Colon Carcinoma Metastatic in the Brain (tissue), 2 donors: ENCODE results near the genes ACADVL and EFNB3.

- PRO-cap, 2 experiments = peak in 1 of 2 experiments; most common plus-strand start chr17:7177643 (in 1)
Observed at GRCh38 chr17:7177131-7177906, 1.9 kb downstream of the ASGR1 start.

DNA sequence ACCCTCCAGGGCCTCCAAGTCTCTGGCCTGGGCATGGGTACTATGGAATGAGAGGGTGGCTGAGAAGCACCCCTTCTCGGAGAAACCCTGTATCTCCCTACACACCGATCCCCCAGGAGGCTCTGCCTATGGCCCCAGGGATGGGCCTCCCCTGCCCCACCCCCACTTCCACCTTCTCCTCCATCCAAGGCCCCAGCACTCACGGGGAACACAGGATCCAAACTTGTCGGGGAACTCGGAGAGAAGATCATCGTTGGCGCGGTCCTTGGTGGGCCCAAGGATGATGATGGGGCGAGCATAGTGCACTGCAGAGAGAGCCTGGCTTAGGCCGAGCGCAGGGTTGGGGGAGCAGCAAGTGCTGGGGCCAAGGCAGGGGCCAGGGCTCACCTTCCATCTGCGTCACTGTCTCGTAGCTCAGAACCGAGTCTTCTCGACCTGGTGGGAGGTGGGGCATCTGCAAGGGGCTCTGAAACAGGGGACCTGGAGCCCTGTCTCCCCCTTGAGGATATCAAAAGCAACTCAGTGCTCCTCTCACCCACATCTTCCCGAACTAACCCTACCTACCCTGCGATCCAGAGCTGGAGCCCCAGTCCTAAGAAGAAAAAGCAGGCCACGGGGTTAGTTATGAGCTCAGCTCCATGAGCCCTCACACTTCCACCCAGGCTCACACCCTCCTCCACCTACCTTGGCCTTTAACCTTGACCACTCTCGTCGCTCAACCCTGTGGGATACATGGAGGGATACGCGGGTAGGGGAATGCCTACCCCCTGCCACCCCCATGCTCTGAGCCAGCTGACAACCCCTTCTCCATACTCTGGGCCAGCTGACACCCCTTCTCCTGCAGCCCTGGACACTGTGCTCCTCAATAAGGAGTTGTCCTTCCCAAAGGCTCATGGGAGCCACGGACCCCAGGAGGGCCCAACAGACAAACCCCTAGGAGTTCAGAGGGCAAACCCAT, 14.4 kb upstream of the ASGR1 start:
- PRO-cap, 2 experiments = no peak in any of the 2 experiments

GRCh38 chr17:7219359-7220088, at the start of gene ACADVL:
ACADVL (plus strand) TSS chr17:7219938.
- PRO-cap, 2 experiments = peak in 2 of 2 experiments; most common plus-strand start chr17:7219895 (in 1); most common minus-strand start chr17:7219834 (in 1)

GRCh38 chr17:7223752-7224735, 4.3 kb downstream of the ACADVL start:
- PRO-cap, 2 experiments = no peak in any of the 2 experiments

DNA sequence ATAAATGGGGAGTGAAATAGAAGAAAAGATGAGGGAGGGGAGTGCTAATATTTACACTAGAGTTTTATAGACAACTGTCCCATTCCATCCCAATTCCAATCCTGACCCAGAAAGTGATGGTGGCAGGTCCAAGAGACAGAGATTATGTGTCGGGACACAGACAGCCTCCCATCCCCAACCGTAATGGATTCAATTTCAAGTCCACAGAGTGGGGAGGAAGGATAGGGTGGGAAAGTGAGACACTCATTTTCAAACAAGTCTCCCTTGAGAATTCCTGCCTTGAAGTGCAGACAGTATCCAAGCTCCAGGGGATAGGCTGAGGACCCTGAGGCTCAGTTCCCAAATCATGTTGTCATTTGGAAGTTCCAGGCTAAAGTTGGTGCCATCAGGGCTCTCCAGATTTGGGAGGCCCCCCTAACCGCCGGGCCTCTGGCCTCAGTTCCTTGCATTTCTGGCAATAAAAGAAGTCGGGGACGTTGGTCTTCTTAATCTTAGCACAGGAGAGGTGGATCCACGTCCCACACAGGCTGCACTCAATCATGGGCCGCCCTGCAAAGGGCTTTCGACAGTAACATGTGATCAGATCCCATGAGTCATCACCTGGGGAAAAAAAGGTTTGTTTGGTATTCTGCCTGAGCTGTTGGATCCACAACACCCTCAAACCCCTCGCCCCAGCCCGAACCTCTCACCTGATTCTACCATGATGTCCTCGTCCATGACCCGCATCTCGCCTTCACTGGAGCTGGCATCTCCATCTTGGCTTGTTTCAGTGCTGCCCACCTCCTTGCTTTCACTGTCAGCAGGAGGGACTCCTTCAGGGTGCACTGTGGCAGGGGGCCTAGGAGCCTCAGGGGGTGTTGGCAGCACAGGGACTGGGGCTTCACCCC, 1.2 kb upstream of the DVL2 start:
- PRO-cap, 2 experiments = no peak in any of the 2 experiments

- PRO-cap, 2 experiments = peak in 1 of 2 experiments; most common plus-strand start chr17:7237671 (in 1)
Observed at GRCh38 chr17:7237447-7237836, 1.8 kb downstream of the PHF23 start.

GRCh38 chr17:7260061-7260489, 2.2 kb downstream of the CLDN7 start:
- PRO-cap, 2 experiments = no peak in any of the 2 experiments

DNA sequence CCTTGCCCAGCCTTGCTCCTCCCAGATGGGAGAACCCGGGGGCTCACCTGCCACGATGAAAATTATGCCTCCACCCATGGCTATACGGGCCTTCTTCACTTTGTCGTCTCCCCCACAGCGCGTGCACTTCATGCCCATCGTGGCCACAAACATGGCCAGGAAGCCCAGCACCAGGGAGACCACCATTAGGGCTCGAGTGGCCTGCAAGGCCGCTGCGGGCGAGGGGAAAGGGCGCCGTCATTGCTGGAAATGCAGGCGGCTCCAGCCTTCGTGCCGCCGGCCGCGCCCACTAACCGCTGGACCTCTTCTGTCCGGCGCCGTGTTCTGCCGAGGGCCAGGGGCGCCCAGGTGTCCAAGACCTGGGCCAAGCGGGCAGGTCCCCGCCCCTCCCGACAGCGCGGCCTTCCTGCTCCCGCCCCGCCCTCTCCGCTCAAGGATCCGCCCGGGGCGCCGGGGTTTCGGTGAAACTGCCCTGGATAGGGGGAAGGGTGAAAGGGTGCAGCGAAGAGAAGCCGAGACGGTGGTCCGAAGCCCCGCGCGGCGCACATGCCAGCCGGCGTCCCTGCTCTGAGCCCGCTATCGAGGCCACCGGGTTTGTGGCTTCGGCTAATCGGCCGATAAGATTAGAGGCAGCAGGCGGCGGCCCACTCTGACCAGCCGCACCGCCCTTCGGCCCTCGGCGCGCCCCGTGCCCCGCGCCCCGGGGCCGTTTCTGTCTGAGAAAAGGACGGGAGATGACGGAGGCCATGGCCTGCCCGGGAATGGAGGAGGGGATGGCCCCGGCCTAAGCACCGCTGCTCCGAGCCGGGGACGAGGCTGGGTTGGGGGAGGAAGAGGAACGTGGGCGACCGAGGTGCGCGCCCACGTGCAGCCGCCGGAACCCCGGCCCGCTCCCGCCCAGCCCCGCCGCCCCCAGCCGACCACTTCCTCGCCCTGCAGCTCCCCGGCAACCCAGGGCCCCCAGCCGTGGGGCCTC, 1.2 kb downstream of the CLDN7 start:
- PRO-cap, 2 experiments = peak in 2 of 2 experiments; most common plus-strand start position 491 of the sequence (in 1); most common minus-strand start position 326 of the sequence (in 2)

GRCh38 chr17:7288147-7288896, 6.1 kb downstream of the YBX2 start:
- PRO-cap, 2 experiments = no peak in any of the 2 experiments

GRCh38 chr17:7296168-7296968, 1.9 kb upstream of the YBX2 start:
- PRO-cap, 2 experiments = no peak in any of the 2 experiments

DNA sequence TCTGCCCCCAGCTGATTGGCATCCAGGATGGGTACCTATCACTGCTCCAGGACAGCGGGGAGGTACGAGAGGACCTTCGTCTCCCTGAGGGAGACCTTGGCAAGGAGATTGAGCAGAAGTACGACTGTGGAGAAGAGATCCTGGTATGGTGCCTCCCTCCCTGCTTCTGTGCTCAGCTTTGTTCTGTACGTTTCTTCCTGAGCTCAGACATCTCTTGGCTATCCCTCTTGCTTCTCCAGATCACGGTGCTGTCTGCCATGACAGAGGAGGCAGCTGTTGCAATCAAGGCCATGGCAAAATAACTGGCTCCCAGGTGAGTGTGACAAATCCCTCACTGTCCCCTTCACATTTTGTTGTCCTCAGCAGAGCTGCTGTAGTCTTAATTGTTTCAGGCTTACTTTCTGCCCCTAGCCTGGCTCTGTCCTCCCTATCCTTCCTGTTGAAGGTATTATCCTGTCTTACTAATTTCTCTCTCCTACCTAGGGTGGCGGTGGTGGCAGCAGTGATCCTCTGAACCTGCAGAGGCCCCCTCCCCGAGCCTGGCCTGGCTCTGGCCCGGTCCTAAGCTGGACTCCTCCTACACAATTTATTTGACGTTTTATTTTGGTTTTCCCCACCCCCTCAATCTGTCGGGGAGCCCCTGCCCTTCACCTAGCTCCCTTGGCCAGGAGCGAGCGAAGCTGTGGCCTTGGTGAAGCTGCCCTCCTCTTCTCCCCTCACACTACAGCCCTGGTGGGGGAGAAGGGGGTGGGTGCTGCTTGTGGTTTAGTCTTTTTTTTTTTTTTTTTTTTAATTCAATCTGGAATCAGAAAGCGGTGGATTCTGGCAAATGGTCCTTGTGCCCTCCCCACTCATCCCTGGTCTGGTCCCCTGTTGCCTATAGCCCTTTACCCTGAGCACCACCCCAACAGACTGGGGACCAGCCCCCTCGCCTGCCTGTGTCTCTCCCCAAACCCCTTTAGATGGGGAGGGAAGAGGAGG, 3.5 kb downstream of the GPS2 start:
- PRO-cap, 2 experiments = no peak in any of the 2 experiments

GRCh38 chr17:7392861-7393569, 1.3 kb downstream of the PLSCR3 start:
- PRO-cap, 2 experiments = no peak in any of the 2 experiments

DNA sequence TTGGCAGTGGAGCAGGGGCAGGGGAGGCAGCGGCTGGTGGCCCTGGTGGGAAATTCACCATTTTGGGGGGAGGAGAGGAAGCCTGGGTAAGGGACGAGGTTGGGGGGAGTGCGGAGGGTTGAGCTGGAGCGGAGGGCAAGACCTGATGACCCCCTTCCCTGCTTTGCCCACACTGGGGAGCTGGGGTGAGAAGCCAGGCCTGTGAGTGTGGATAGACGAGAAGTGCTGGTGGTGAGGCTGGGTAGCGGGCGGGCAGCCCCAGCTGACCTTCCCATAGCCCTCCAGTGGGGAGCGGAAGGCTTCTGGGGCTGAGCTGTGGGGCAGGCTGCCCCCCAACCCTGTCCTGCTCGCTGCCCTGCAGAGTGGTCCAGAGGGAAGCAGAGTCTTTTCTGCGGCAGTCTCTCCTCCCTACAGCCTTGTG, 3.6 kb downstream of the NLGN2 start:
- PRO-cap, 2 experiments = no peak in any of the 2 experiments

GRCh38 chr17:7462640-7463479, 16.6 kb downstream of the ZBTB4 start:
- PRO-cap, 2 experiments = no peak in any of the 2 experiments

- PRO-cap, 2 experiments = no peak in any of the 2 experiments
Observed at GRCh38 chr17:7476114-7477035, 3.1 kb downstream of the ZBTB4 start.

DNA sequence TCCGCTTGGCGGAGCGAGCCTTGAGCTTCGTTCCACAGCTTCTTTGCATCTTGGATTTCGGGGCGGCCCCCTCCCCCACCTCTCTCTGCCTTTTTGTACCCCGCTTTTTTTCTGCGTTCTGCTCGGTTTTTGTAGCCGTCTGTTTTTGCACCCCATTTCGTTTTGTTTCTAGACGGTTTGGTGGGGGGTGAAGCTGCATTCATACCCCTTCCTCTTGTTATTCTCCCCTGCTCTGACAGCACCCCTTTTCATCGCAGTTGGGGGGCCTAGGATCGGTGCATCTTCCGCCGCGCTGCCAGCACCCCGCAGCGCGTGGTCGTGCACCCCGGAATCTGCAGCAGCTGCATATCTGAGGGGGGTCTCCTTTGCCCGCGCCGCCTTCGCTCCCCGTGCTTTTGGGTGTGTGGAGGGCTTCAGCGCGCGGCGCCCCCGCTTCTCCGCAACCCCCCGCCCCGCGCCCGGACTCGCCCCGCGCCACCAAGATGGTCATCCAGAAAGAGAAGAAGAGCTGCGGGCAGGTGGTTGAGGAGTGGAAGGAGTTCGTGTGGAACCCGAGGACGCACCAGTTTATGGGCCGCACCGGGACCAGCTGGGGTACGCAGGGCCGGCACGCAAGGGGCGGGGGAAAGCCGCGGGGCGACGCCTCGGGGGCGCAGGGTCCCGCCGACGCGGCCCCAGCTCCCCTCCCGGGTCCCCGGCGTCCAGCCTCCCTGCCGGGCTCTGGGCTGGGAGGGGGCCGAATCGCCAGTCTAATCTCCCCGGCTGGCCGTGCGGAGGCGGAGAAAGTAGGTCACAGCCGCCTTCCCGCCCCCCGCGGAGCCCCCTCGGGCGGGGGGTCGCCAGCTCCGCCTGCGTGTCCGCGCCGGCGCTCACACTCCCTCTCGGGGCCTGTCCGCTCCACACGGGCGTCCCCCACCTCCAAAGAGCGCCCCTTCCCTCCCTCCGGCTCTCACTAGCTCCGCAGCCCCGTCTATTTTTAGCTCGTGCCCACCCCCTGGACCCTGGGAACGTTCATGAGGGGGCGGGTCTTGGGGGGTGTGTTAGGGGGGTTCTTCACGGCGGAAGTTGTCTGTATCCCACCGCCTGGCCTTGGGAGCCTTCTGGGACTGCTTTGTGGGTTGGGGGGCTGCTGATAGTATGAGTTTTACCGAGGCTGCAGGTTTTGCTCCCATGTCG, 699 bp downstream of the ATP1B2 start:
- PRO-cap, 2 experiments = no peak in any of the 2 experiments

DNA sequence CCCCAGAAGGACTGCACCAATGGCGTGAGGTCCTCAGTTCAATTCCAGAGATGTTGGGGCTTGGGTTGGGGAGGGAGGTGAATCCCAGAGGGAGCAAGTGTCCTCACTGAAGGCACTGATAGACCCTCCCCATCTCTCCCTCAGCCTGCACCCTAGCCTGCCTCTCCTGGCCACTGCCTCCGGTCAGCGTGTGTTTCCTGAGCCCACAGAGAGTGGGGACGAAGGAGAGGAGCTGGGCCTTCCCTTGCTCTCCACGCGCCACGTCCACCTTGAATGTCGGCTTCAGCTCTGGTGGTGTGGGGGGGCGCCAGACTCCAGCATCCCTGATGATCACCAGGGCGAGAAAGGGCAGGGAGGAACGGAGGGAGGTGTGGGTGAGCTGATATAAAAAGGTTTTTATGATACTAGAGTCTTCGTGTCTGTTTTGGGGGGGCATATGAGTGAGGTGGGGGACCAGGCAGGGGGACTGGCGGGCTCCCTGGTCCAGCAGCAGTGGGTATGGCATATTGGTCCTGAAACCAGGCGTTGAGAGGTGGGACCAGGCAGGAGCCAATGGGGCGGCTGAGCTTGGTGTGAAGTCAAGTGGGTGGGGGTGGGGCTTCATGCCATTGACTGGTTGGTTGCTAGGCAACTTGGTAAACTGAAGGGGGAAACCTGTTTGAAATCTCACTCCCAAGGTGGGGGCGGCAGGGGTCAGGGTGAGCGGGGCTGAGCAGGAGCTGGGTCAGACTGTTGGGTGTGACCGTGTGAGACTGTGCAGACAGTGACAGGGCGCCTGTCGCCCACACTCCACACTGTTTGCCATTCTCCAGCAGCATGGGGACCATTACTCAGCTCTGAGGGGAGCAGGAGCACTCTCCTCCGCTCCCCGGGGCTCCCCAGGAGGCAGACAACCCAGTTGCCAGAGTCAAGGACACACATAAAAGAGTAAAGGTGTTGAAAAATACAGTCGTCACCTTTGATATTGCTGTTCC, 1.6 kb upstream of the EFNB3 start:
- PRO-cap, 2 experiments = no peak in any of the 2 experiments

- PRO-cap, 2 experiments = no peak in any of the 2 experiments
Observed at GRCh38 chr17:7704359-7705694, at the start of gene EFNB3. EFNB3 (plus strand) TSS chr17:7705202.

GRCh38 chr17:7767604-7768169, 50.1 kb downstream of the DNAH2 start:
- PRO-cap, 2 experiments = no peak in any of the 2 experiments

- PRO-cap, 2 experiments = no peak in any of the 2 experiments
Observed at GRCh38 chr17:7834385-7834840, 396 bp downstream of the KDM6B start.